ENCODE measurements around the genes ARMH2, RIPOR2, H1-4 and H4C7.

GRCh38 chr6:24313475-24313816 is 44.4 kb downstream of the DCDC2 start:
- RRBS = no CpG with 5 or more reads among the region's 3 CpGs

- RRBS = no CpG with 5 or more reads among the region's 8 CpGs
Measured at GRCh38 chr6:24527721-24528496, 33.1 kb downstream of the ALDH5A1 start.

- RRBS = no CpG with 5 or more reads among the region's 6 CpGs
Measured at GRCh38 chr6:24705274-24706458, 13.3 kb downstream of the C6orf62 start.

DNA sequence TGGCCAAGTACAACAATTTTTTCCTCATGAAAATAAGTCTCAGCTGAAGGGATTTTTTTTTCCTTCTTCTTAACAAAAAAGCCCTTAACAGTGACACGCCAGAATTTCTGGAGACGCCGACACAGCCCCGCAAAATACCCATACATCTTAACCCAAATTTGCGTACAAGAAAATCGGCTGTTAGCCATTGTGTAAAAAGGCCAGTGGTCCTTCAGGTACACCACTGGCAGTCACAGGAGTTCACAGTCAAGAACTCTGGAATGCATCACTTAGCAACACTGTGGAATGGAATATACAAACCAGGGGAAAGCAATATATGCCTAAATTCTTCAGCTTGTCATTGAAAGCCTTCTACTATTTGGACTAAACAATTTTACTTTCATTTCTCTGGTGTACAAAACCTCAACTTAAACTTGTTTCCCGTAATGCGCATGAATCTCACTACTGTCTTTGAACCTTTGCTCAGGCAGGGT is at the start of gene ARMH2:
TSS of gene ARMH2 (minus strand) at position 248 of the 473 bp plus-strand sequence.
- RRBS = no CpG with 5 or more reads among the region's 8 CpGs

DNA sequence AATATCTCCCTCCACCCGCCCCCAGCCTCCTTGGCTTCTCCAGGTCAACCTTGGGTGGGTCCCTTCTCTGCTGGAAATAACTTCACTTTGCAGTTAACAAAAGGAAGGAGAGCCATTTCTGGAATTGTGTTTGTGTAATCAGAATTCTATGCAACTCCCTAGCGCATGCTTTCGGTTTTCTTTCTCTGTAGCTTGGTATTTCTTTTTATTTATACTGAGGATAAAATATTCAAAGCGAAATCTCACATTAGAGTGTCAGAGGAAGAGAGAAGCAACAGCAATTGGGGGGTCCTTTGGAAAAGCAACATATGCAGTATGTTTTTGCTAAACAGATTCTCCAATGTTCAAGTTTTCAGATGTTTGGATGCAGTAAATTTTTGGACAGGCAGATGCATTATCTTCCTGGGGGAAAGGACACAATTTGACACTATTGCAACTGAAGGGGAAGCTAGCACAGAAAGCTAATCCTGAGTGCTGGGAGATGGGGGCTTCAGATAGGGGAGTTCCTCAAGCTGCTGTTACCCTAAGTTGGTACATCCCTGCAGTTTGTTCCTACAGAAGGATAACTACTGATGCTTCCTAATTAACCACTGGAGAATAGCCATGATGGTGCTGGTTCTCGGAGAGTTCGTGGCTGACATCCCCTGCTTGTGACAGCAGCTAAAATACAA is 26.9 kb downstream of the RIPOR2 start:
- RRBS = no CpG with 5 or more reads among the region's 6 CpGs

DNA sequence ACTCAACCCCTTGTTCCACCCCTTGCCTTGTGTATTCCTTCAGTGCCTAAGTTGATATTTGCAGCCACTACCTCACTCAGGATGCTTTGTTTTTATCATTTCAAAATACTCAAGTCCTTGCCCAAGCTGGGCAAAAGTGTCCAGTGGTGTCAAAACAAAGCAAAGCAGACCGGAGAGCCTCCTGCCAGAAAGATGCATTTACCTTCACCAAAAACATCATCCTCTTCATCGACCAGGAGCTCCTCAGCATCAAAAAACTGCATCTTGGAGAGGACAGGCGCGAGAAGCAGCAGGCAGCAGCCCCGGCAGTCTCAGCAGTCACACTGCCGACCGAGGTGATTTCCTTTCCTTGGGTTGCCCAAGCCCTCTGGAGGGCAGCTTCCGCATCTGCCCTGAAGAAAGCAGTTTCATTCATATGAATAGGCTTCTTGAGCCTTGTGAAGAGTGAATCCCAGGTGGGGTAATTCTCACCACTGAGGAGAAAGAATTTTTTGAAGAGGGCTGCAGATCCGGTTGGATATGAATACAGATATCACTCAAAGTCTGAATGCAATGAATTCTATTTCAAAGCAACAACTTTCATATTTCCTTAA is at the start of gene RIPOR2:
TSS of gene RIPOR2 (minus strand) at position 325 of the 593 bp plus-strand sequence.
- RRBS = 7% methylated on average over 3 of the region's 9 CpGs

- RRBS = 0% methylated on average over 3 of the region's 37 CpGs
Measured at GRCh38 chr6:25279651-25280517, 710 bp downstream of the CARMIL1 start.

DNA sequence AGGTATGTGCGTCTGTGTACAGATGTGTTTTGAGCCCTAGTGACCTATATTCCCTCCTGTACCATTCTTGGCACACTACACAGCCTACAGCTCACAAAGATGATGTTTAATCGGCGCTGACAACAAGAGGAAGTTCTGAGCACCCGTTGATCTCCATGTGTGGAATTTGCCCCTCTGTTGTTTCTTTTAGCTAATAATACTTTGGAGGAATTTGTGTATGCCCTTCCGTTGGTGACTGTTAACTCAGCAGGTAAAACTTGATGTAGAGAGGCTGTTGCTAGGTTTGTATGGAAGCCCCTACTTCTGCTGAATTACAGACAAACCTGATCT is 1.5 kb downstream of the CARMIL1 start:
- RRBS = no CpG with 5 or more reads among the region's 5 CpGs

DNA sequence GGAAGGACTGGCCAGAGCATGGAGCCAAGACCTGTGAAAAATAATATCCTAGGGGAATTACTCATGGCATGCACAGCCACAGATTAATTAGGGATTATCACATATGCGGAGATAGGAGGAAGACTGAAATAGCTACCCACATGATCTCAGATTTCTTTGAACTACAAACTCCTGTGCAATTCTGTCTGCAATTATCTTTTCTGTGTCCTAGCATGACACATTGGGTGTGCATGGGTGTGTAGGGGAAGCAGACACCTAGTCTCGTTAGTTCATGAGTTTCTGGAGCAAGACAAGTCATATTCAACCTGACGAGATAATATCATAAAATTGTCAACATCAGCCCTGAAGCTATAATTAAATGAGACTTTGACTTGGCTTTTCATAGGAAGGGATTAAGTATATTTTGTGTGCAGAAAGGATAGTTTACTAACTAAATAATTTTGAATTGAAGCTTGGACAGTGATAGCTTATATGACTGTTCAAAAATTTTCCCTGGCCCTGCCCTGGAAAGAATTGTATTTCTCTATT is 3.6 kb upstream of the SLC17A4 start:
- RRBS = no CpG with 5 or more reads among the region's 3 CpGs

DNA sequence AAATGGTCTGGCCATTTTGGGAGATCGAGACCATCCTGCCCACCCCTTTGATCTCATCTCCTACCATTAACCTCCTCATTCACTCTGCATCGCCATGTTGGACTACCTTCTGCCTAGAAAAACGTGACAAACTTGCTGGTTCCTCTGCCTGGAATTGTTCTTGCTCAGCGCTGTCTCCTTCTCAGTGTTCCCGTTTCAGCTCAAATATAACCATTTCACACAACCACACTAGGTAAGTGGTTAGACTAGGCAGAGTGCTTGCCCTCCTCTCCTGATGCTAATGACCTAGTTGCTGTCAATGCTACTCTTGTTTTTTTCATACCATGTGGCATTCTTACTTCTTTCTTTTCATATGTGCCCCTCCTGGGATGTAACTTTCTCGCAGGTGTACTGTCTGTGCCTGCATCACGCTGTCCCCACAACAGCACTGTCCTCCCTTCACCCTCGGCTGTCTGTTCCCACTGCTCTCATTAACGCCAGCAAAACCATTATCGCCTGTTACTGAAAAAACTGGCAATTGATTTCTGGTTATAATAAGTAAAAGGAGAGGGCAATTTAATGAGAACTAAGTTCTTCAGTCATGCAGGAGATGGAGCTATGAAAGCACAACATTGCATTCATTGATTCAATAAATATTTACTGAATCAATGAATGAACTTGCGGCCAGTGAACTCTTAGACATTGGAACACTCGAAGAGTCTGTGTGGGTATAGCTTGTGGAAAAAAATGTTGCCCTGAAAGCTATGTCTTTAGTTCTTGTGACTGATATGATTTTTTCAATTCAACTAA is 1.8 kb downstream of the SLC17A4 start:
- RRBS = no CpG with 5 or more reads among the region's 12 CpGs

DNA sequence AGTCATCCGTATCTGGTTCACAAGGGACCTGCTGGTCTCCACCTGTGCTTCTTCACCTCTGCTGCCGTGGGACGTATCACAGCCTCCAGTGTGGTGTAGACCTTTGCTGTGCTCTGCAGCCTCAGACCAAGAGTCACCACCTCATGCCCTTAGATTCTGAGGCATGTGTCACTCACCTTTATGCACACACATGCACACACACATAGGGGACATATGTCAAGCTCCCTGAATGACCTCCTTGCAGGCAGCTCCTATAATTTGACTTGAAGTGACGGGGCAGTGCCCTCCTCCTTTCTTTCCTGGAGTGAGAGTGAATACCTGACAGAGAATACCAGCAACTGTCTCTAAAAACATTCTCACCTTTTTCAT is 3.4 kb downstream of the SLC17A4 start:
- RRBS = no CpG with 5 or more reads among the region's 4 CpGs

DNA sequence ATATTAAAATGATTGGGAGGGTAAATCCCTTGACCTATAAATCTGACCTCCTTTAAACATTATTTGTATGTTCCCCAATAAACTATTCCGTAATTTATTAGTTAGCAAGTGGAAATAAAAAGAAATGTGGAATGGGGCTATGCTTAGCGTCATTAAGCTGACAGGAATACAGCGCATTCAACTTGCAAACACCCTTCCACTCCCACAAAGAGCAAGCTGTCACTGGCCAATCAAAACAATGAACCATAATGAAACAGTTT is 251 bp upstream of the H4C3 start:
- RRBS = no CpG with 5 or more reads among the region's 3 CpGs

GRCh38 chr6:26120762-26121993 is 2.5 kb downstream of the H2BC4 start:
- RRBS = no CpG with 5 or more reads among the region's 21 CpGs

DNA sequence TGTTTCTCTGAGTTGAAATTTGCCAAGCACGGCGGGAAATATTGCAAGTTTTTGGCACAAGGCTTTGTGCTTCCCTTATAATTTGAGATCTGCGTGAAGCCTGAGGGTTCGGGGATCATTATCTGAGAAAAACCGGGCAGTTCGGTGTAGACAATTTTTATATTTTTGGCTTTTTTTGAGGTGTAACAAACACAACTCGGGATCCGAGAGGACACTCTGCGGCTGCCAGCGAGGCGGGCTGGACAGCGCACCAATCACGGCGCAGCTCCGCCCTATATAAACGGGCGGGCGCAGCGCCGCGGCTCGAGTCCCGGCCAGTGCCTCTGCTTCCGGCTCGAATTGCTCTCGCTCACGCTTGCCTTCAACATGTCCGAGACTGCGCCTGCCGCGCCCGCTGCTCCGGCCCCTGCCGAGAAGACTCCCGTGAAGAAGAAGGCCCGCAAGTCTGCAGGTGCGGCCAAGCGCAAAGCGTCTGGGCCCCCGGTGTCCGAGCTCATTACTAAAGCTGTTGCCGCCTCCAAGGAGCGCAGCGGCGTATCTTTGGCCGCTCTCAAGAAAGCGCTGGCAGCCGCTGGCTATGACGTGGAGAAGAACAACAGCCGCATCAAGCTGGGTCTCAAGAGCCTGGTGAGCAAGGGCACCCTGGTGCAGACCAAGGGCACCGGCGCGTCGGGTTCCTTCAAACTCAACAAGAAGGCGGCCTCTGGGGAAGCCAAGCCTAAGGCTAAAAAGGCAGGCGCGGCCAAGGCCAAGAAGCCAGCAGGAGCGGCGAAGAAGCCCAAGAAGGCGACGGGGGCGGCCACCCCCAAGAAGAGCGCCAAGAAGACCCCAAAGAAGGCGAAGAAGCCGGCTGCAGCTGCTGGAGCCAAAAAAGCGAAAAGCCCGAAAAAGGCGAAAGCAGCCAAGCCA is at the start of gene H1-4:
TSS of gene H1-4 (plus strand) at position 305 of the 909 bp plus-strand sequence.
- RRBS = under 1% methylated on average over 16 of the region's 68 CpGs

GRCh38 chr6:26197377-26198099 is 452 bp upstream of the H3C4 start:
- RRBS = no CpG with 5 or more reads among the region's 10 CpGs

GRCh38 chr6:26205183-26205898 is 931 bp downstream of the H4C5 start:
- RRBS = no CpG with 5 or more reads among the region's 23 CpGs

DNA sequence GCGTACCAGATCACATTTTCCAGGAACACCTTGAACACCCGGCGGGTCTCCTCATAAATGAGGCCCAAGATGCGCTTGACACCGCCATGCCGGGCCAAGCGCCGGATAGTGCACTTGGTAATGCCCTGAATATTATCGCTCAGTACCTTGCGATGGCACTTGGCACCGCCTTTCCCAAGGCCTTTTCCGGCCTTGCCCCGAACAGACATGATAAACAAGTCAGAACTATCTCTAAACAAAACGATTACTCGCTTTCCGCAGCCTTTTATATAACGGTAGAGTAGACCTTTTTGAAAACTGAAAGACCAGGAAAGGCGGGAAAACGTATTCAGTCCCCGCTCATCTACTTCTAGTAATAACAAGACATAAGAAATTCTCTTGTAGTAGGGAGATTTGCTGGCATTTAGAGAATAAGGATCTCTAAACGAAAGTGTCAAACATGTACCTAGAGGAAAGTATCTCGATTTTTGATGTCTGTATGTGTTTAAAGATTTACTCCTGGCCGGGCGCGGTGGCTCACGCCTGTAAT is at the start of gene H4C7:
TSS of gene H4C7 (minus strand) at position 228 of the 529 bp plus-strand sequence.
- RRBS = 97% methylated on average over 4 of the region's 26 CpGs

GRCh38 chr6:26331421-26331788 is 33.6 kb upstream of the BTN3A2 start:
- RRBS = no CpG with 5 or more reads among the region's 17 CpGs